BJ (cell line): ENCODE measurements around a stretch of chr9.

DNA sequence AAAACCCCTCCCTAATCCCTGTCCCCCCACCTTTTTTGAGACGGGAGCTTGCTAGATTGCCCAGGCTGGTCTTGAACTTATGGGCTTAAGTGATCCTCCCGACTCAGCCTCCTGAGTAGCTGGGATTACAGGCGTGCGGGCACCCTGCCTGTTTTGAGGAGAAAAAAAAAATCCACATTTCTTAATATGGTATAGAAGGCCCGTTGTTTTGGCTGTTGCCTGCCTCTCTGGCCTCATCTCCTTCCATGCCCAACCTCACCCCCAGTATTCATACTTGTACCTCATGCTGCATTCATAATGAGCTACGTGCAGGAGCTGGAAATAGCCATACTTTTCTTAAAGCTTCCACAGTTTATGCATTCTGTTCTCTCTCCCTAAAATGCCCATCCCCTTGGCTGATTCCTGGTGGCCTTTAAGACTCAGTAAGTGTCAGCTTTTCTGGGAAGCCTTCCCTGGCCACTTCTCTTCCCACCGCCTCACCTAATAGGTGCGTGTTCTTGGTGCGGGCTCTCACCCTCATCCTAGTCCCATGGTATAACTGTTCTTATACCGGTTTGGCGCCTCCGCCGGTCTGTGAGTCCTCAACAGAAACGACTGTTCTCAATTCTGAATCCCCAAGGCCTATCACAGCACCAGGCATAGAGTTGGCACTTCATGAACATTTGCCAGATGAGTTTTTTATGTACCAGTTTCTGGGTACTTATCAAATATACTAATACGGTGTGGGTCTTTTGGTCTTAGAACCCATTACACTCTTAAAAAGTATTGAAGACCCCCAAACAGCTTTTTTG is 2.1 kb upstream of the TPM2 start:
- CAGE, long polyA plus RNA: no peak
- RRBS: no CpG with 5 or more reads among the region's 15 CpGs

DNA sequence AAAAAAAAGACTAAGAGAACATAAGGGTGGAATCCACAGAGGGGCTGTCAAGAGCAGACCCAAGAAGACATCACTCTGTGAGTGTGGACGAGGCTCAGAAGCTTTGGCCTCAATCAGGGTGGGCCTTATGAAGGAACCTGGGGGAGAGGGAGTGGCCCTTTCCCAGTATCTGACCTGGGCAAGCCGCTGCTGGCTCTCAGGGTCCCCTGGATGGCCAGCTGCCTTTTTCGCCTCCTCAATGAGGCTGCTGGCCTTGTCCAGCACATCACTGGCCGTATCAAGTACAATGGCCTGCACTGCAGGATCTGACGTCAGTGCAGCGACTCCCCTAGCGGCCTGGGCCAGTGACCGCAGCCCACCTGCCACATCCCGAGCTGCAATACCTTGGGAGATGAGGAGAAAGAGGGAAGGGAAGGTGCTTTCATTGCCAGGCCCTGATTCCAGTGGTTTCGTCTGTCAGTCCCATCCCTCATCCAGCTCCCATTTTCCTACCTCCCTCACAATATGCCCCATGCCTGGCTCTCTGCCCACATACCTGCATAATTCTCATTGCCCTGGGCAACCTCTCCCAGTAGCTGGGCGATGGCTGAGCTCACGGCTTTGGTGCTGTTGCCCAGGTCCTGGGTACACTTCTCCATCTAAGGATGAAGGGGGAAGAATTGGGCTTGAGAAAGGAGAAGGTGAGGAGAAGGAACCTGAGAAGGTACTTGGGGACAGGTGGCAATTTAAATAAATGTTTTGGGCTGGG is 19.2 kb downstream of the TLN1 start:
- CAGE, long polyA plus RNA: no peak
- RRBS: no CpG with 5 or more reads among the region's 12 CpGs

- CAGE, long polyA plus RNA: no peak
- RRBS: no CpG with 5 or more reads among the region's 15 CpGs
Measured at GRCh38 chr9:35740616-35741293, 8.3 kb downstream of the GBA2 start.

DNA sequence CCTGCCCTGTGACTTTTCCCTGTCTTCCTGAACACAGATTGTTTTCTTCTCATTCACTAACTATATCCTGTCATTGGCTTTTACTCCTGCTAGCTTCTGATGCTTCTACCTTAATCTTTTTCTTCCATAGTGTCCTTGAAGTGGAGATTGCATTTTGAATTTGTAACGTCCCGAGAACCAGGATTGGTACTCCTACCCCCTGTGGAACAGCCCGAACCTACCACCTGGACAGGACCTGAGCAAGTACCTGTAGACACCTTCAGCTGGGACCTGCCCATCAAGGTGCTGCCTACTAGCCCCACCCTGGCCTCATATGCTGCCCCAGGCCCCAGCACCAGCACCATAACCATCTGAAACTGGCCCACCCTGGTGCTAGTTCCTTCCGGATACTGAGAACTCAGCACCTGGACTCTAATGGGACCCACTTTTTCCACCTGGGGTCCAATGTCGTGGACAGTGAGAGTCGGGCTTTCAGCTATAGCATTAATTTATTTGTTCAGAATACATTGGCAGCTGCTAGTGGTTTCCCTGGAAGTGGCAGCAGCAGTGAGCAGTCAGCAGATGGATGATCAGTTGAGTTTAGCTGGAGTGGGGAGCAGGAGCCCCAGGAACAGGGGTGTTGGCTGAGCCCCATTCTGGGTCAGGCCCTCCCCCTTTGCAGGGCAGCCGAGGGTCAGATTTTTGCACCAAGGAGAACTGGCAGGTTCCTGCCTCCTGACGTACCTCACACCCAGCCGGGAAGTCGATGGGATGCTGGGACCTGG is 1.4 kb downstream of the MSMP start:
- CAGE, long polyA plus RNA: no peak
- RRBS: no CpG with 5 or more reads among the region's 10 CpGs

GRCh38 chr9:35771867-35772473 is 17.9 kb upstream of the MSMP start:
- CAGE, long polyA plus RNA: no peak
- RRBS: no CpG with 5 or more reads among the region's 3 CpGs

DNA sequence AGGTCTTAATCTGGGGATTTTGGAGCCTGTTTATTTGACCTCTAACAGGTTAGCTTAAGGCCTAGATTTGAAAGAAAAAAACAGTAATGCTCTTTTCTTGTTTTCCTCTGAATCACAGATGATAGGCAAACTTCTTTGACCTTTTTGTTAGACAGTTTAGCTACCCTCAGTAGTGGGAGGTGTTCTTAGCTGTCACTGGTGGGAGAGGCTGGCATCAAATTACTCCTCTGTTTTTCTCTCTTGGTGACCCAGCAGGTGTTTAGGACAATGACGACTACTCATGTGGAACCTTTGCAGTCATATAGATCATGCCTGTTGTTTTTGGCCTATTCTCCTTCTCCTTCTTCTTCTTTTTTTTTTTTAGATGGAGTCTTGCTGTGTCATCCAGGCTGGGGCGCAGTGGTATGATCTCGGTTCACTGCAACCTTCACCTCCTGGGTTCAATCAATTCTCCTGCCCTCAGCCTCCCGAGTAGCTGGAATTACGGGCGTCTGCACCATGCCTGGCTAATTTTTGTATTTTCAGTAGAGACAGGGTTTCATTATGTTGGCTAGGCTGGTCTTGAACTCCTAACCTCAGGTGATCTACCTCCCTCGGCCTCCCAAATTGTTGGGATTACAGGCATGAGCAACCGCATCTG is 15.3 kb upstream of the NPR2 start:
- CAGE, long polyA plus RNA: no peak
- RRBS: no CpG with 5 or more reads among the region's 8 CpGs

DNA sequence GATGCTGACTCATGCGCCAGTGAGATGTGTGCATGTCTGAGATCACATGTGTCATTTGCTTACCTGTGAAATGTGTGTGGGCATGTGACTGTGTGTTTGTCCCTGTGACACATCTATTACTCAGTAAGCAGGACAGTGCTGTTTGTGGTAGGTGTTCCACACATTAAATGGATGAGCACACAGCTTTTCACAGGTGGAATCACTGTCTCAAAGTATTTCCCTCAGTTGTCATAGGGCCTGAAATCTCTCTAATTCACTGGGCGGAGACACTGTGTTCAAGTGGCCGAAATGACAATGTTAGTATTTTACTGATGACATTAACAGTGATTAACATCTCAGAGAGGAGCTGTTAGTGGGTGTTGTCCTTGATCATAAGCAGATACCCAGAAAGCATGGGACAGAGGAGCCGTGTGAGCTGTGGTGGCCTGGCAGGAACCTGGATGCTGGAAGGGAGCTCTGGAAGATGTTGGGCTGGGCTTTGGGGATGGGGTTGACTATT is 7.5 kb downstream of the NPR2 start:
- CAGE, long polyA plus RNA: no peak
- RRBS: no CpG with 5 or more reads among the region's 4 CpGs

- CAGE, long polyA plus RNA: no peak
- RRBS: 9% methylated on average over 12 of the region's 48 CpGs
Measured at GRCh38 chr9:36136921-36138020, 738 bp downstream of the GLIPR2 start.

- CAGE, long polyA plus RNA: no peak
- RRBS: 0% methylated on average over 8 of the region's 33 CpGs
Measured at GRCh38 chr9:36401127-36401479, 1.0 kb upstream of the RNF38 start.

DNA sequence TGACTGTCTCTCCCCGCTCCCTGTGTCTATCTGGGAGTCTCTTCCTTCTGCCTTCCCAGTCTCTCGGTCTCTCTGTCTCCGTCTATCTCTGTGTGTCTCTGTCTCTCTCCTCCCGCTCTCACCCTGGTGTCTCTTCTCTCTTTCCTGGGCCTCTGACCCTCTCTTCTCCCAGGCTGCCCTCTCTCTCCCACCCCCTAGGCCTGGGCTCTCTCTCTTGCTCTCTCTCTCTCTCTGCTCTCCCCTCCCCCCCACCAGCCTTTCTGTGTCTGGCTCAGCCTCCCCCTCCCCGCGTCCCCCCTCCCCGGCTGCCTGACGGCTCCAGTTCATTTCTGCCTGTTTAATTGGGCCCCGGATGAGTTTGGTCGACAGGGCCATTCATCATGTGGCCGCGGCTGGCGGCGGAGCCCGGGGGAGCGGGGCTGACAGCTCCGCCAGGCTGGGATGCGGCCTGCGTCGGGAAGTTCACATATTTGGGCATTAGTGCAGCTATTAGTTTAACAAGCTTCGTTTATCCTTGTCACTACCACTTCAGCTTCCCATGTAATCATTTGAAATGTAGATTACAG is 215.2 kb downstream of the PAX5 start:
- CAGE, long polyA plus RNA: no peak
- RRBS: 14% methylated on average over 9 of the region's 21 CpGs

DNA sequence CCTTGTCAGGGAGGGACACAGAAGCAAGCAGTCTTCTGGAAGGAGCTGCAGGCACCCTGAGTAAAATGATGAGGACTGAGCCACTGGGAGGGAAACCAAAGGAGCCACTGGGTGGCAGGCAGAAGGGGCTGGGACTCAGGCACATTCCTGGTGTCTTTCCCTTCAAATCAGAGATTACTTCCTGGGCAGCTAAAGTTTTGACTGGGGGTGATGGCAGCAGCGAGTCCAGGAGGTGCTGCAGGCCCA is 109.2 kb downstream of the PAX5 start:
- CAGE, long polyA plus RNA: no peak
- RRBS: no CpG with 5 or more reads among the region's 1 CpG

DNA sequence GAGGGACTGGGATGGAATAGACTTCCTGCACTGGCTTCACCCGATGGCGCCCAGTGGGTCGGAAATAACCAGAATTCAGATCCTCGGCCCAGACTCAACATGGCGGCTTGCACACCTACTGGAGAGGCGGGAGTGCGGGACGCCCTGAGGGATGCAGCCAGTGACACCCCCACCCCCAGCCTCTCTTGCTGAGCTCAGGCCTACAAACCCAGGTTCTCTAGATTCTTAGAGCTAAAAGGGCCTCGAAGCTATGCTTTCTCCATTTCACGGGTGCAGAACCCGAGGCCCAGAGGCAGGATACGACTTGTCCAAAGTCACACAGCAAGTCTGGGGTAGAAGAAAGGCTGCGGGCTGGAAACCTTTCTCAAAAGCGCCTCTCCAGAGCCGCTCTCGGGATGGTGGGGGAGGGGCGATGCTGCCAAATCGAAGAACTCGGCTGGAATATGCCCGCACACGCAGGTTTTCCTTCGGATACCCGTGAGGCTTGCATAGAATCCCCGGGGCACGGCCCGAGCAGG is 4.4 kb downstream of the PAX5 start:
- CAGE, long polyA plus RNA: no peak
- RRBS: no CpG with 5 or more reads among the region's 26 CpGs

GRCh38 chr9:37034663-37034928 is 528 bp upstream of the PAX5 start:
- CAGE, long polyA plus RNA: no peak
- RRBS: 8% methylated on average over 9 of the region's 15 CpGs

DNA sequence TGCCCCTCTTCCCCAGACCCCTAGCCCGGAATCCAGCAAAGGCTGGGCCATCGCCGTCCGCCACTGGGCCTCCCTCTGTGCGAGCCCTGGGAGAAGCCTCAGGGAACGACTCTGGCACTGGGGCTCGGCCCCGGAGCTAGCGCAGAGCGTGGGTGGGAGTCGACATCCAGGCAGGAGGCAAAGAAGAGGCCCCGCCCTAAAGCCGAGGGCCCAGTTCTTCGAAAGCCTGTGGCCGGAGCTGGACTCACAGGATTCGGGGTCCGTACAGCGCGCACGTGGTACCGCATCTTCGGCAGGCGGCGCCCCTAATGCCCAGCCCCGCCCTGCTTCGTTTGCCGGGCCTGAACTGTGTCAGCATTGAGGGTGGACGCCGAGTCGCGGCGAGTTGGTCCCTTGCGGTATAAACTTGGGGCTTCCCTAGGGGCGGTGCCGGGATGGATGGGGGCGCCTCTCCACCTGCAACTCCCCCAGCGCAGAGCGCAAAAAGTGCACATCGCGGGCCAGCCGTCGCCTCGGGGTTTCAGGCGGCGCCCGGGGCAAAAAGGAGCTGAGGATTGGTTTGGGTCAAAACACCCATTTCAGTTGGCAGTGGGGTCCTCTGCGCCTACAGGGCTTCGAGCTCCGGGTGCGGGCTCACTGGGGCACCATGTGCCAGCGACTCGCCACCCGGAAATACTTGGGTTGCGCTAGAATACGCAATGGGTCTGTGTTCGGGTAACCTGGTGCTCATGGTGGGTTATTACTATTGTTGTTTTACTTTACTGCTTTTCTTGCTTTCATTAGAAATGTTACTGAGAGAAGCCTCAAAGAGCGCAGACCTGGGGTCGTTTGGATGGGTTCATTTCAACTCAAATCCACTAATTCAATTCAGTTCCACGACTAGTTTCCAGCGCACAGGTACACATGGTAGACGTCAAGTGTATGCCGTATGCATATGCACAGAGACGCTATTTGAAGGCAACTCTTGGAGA is 3.8 kb upstream of the PAX5 start:
- CAGE, long polyA plus RNA: no peak
- RRBS: 5% methylated on average over 36 of the region's 63 CpGs

DNA sequence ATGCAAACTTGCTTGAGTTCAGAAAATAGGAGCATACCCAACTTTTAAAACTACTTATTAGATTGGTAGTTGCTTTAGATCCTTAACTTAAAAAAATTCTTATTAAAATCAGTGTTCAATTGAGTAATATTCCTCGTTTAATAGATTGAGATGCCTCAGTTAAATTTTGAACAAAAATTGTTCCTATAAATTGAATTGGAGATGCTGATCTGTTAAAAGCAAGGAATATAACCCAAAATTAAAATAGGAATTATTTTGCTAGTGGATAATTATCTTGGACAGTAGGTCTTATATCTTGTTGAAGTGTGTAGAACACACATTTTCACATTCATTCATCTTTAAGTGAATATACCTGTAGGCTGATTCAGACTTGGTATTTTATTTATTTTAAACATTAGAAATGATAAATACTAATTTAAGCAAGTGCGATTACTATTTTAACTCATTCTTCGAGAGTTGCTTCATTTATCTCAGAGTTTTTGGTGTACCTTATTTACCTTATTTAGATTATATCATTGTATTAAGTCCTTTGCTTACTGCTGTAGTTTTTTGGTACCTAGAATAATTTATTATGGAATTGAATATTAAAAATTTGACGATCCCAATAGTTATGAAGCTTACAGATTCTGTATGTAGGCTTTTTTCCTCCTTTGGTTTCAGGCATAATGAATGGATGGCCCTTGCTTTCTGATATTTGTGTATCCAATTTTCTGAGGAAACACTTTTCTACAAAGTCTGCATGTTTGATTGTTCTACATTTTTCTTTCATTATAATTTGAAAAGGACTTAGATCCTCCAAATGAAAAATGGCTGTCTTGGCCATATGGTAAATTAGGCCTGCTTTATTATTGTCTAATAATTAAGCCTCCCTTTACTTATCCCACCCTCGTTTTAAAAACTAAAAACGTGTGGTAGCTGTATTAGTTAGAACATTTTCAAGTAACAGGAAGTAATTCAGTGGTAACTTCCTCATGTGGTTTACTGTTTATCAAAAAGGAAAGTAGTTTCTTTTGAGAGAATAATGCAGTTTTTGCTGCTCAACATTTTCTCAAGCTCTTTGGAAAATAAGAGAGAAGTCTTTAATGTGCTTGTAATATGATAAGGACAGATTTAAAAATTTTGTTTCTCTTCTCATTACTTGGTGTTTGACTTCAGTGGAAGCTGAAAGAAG is 25.7 kb downstream of the ZCCHC7 start:
- CAGE, long polyA plus RNA: no peak
- RRBS: no CpG with 5 or more reads among the region's 6 CpGs

GRCh38 chr9:37187048-37187675 is 66.8 kb downstream of the ZCCHC7 start:
- CAGE, long polyA plus RNA: no peak
- RRBS: no CpG with 5 or more reads among the region's 7 CpGs

GRCh38 chr9:37412202-37413169 is 10.0 kb upstream of the GRHPR start:
- CAGE, long polyA plus RNA: no peak
- RRBS: 50% methylated on average over 3 of the region's 20 CpGs

- CAGE, long polyA plus RNA: no peak
- RRBS: no CpG with 5 or more reads among the region's 19 CpGs
Measured at GRCh38 chr9:37528827-37529679, 43.3 kb downstream of the POLR1E start.

GRCh38 chr9:37565277-37566005 is 10.7 kb downstream of the FBXO10 start:
- CAGE, long polyA plus RNA: no peak
- RRBS: no CpG with 5 or more reads among the region's 4 CpGs

DNA sequence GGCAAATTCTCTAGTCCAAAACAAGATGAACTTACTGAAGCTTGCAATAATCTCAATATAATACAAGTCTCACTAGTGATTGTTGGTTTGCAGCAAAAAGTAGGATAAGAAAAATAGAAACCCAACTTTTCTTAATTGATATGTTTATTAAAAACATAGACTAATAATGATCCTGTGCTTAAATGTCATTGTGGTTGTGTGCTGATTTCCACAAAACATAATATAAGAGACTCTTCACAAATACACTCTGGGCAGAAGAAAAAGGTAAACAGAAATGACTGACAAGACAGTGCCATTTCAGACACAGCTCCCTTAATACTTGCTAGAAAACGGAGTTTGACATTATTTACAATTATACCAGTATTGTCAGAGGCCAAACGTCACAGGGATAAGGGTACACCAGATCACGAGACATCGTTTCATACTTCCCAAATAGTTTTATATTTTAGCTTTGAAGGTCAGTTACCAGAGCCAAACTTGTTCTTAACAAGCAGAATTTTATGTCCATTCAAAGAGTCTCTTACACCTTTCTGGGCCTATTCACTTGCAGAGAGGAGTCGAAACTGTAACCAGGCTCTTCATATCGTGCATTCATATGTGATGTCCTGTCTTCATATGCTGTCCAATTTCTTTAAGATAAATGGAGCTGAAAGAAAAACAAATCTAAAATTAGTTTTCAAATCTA is 4.0 kb downstream of the TOMM5 start:
- CAGE, long polyA plus RNA: no peak
- RRBS: no CpG with 5 or more reads among the region's 6 CpGs